Colon Carcinoma Metastatic in the Lung (tissue), 2 donors: ENCODE measurements around the genes ANKS1B, SLC5A8, ARL1, IGF1 and C12orf42.

DNA sequence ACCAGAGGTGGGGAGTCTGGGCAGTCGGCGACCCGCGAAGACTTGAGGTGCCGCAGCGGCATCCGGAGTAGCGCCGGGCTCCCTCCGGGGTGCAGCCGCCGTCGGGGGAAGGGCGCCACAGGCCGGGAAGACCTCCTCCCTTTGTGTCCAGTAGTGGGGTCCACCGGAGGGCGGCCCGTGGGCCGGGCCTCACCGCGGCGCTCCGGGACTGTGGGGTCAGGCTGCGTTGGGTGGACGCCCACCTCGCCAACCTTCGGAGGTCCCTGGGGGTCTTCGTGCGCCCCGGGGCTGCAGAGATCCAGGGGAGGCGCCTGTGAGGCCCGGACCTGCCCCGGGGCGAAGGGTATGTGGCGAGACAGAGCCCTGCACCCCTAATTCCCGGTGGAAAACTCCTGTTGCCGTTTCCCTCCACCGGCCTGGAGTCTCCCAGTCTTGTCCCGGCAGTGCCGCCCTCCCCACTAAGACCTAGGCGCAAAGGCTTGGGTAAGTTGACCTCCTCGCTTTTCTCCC, 318 bp downstream of the APAF1 start:
- PRO-cap, 2 experiments: no peak in any of the 2 experiments

GRCh38 chr12:99079798-99080215, 434.7 kb downstream of the APAF1 start:
- PRO-cap, 2 experiments: no peak in any of the 2 experiments

DNA sequence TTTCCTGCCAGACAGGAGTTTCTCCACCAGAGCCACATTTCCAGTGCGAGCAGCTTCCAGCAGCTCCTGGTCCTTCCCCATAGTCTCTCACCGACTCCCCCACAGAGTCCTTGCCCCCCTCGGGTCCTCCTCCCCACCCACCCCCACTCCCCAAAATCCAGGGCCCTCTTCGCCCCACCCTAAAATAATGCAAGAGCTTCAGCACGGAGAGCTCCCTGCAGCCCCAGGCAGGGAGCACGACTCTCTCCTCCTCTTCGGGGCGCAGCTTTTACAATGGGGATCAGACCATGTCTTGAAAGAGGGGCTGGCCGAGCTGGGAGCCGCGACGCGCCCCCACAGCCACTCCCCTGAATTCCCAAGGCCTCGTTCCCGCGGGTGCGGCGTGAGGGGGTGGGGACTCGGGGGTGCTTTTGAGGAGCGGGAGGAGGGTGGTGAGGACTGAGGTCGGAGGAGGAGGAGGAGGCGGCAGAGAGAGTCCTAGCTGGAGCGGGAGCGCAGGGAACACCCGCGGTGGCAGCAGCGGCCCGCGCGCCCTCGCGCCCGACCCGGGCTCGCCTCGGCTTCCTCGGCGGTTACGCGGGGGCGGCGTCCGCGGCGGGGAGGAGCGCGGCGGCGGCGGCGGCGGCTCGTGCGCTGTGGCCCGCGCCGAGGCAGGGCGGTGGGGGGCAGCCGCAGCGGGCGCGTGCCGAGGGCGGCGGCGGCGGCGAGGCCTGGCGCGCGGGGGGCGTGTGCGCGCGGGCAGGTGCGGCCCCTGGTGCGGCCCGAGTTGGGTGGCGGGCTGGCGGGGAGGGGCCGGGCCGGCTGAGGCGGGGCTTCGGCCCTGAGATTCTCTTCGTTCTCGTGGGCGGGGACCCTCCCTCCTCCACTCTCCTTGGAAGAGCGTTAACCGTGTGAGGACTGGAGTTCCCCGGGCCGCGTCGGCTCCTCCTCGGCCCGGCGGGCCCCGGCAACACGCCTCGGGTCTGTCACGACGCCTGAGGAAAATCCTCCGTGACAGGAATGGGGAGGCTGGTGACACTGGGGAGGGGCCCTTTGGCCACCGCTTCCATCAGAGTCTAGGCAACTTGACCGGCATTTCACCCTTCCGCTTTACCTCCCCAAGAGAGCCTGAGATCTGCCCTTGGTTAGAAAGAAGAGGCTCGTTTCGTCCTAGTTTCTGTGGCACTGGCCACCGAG, at the start of gene ANKS1B:
ANKS1B (minus strand) TSS at position 780 of the 1,176 bp plus-strand sequence.
- PRO-cap, 2 experiments: no peak in any of the 2 experiments

DNA sequence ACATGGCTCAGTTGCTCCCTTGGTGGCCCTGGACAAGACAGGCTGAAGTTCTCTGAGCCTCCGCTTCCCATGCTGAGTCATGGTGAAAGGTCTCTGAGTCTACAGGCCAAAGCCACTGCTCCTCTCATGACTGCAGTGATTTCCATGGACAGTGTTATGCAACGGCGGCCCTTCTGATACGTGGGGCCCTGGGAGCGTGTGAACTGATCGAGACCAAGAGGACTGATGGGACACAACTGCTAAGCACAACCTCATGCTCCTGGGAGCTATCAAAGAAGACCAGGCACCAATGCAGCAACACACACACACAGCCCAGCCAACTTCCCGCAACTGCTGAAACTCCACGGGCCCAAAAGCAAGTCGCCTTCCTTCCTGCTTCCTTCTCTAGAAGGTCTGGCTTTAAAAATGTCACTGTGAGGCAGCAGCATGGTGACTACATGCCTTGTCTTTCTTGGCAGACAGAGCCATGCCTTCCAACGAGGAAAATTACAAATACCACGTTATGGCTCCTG, 10.5 kb upstream of the ACTR6 start:
- PRO-cap, 2 experiments: no peak in any of the 2 experiments

- PRO-cap, 2 experiments: peak in 2 of 2 experiments; most common minus-strand start chr12:100267880 (in 2)
Measured at GRCh38 chr12:100267764-100268052, 731 bp downstream of the SCYL2 start.

- PRO-cap, 2 experiments: no peak in any of the 2 experiments
Measured at GRCh38 chr12:100576653-100577076, 3.2 kb downstream of the GAS2L3 start.

GRCh38 chr12:100673440-100673966, 100.0 kb downstream of the GAS2L3 start:
- PRO-cap, 2 experiments: no peak in any of the 2 experiments

GRCh38 chr12:101209502-101210616, at the start of gene SLC5A8:
Gene SLC5A8, minus strand, starts transcription at chr12:101210238.
- PRO-cap, 2 experiments: no peak in any of the 2 experiments

DNA sequence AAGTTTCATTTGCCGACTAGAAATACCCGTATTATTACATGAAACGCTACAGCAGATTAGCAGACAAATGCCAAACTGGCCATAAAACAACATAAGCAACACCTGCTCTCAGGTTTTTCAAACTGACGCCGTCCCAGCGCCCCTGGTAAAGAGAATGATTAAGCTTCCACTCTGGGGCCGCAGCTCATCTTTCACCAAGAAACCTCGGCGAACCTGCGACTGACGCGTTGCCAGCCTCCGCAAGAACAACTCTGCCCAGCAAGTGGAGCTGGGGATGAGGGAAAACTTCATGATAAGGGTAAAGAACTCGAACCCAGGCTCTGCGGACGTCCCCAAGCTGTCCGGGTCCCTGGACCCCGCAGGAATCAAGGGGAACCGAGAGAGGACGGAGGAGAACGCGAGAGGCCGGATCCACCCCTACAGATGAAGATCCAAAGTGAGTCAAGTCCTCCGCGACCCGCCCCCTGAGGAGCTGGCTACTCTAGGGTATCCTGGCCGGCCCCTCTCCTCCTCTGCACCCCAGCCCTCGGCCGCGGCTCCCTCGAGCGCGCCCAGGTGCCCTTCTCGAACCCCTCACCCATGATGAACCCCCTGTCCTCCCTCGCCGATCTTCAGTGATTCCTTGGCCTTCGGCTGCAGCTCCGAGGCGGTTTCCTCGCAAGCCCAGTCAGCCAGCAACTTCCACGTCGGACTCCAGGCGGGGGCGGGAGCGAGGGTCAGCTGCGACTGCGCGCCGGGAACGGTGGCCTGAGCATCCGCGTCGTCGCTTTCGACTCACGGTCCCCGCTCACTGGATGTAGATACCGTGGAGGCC, at the start of gene ARL1:
ARL1 (minus strand) TSS at position 708 of the 814 bp plus-strand sequence.
- PRO-cap, 2 experiments: peak in 2 of 2 experiments; most common minus-strand start position 613 of the sequence (in 1)

- PRO-cap, 2 experiments: no peak in any of the 2 experiments
Measured at GRCh38 chr12:101527527-101528241, 52.5 kb downstream of the SPIC start.

DNA sequence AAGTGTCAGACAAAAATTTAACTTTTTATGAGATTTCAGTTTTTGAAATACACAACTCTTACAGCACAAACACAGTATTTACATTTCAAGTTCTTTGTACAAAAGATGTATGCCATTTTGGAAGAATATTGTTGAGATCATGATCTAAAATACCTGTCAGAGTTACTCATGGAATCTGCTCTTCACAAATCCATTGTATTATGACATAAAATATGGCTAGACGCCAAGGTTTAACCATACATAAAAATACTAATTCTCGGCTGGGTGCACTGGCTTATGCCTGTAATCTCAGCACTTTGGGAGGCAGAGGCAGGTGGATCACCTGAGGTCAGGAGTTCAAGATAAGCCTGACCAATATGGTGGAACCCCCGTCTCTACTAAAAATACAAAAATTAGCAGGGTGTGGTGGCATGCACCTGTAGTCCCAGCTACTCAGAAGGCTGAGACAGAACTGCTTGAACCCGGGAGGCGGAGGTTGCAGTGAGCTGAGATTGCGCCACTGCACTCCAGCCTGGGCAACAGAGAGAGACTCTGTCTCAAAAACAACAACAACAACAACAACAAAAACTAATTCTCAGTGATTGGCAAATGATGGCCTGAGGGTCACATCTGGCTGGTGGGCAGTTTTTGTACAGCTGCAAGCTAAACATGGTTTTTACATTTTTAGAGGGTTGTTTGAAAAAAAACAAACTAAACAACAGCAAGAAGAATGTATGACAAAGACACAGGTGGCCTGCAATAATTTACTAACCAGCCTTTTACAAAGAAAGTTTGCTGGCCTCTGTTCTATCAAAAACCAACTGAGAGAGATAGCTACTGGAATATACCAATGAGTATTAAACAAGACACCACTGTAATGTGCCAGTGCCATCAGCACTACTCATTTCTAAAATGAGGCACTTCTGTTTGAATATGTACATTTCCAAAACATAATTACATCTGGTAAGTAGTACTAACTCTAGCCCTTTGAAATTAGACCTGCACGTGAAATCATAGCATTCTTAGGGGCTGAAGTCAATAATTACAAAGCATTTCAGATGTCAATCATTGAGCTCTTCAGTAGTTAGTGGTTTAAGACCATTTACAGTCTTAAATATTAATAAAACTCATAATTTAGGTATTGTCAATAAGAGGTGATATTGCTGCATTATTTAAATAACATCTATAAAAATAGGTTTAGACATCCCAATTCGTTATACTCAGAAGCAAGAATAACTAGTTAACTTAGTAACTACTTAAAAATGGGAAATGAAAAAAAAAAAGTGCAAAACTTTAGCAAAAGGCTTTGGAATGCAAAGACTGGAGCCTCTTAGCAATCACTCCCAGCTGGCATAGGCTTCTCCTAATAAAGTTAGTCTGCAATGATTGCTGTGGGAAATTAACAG, 6.7 kb upstream of the SYCP3 start:
- PRO-cap, 2 experiments: no peak in any of the 2 experiments

- PRO-cap, 2 experiments: no peak in any of the 2 experiments
Measured at GRCh38 chr12:101894591-101895114, 17.3 kb downstream of the DRAM1 start.

- PRO-cap, 2 experiments: no peak in any of the 2 experiments
Measured at GRCh38 chr12:102063064-102063589, 1.3 kb upstream of the WASHC3 start.

- PRO-cap, 2 experiments: no peak in any of the 2 experiments
Measured at GRCh38 chr12:102107831-102108363, 12.0 kb downstream of the NUP37 start.

DNA sequence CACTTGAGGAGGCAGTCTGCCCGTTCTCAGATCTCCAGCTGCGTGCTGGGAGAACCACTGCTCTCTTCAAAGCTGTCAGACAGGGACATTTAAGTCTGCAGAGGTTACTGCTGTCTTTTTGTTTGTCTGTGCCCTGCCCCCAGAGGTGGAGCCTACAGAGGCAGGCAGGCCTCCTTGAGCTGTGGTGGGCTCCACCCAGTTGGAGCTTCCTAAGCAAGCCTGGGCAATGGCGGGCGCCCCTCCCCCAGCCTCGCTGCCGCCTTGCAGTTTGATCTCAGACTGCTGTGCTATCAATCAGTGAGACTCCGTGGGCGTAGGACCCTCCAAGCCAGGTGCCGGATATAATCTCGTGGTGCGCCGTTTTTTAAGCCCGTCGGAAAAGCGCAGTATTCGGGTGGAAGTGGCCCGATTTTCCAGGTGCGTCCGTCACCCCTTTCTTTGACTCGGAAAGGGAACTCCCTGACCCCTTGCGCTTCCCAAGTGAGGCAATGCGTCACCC, 115.5 kb upstream of the PMCH start:
- PRO-cap, 2 experiments: no peak in any of the 2 experiments

DNA sequence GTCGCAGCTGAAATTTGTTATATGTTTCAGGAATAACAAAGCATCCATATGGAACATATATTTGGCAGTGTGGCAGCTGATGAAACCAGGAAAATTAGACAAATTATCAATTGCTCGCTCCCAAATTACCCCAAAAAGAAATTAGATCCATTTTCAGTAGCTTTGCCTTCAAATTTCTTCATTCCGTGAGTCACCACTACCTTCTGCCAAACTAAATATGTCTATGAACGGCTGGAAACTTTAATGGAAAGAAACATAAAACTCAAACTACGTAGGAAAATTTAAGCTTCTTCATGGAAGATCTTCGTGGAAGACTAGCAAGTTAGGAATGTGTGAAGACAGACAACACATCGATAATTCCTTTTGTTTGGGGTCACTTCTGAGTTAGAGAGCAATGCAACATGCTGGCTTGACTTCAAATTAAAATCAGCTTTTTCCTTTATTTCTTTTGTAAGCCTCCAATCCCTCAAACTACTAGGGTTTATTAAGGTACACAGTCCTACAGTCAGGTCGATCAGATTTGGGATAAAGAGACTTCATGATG, 17.2 kb downstream of the IGF1 start:
- PRO-cap, 2 experiments: no peak in any of the 2 experiments

- PRO-cap, 2 experiments: no peak in any of the 2 experiments
Measured at GRCh38 chr12:102480197-102481000, at the start of gene IGF1. Gene IGF1, minus strand, starts transcription at chr12:102480563.

- PRO-cap, 2 experiments: no peak in any of the 2 experiments
Measured at GRCh38 chr12:103495072-103496232, at the start of gene C12orf42. Gene C12orf42, minus strand, starts transcription at chr12:103495968.

- PRO-cap, 2 experiments: no peak in any of the 2 experiments
Measured at GRCh38 chr12:103800307-103800756, 40.7 kb downstream of the NT5DC3 start.

GRCh38 chr12:103880423-103881259, 39.6 kb upstream of the NT5DC3 start:
- PRO-cap, 2 experiments: no peak in any of the 2 experiments